K562 (cell line): ENCODE measurements around the genes ERICH6B and MED4.

GRCh38 chr13:44382632-44383097 is 9.0 kb downstream of the SERP2 start:
- RAMPAGE, long total RNA = no peak
- RRBS = no CpG with 5 or more reads among the region's 5 CpGs
PRO-cap:
- standard = no peak
- CoPRO, capped RNA only, 2 experiments = no peak in any of the 2 experiments
- CoPRO, capped and uncapped RNA, 2 experiments = no peak in any of the 2 experiments
- CoPRO, uncapped RNA only, 2 experiments = no peak in any of the 2 experiments
CAGE:
- cytosol, long polyA plus RNA = no peak
- long polyA plus RNA = no peak
- nucleolus, long total RNA = no peak
- nucleus, long polyA plus RNA = no peak

GRCh38 chr13:44432704-44433831 is 59.4 kb downstream of the SERP2 start:
- RAMPAGE, long total RNA = no peak
- RRBS = no CpG with 5 or more reads among the region's 9 CpGs
PRO-cap:
- standard = no peak
- CoPRO, capped RNA only, 2 experiments = no peak in any of the 2 experiments
- CoPRO, capped and uncapped RNA, 2 experiments = no peak in any of the 2 experiments
- CoPRO, uncapped RNA only, 2 experiments = peak in 1 of 2 experiments; most common minus-strand start chr13:44433084 (in 1)
CAGE:
- cytosol, long polyA plus RNA = no peak
- long polyA plus RNA = no peak
- nucleolus, long total RNA = no peak
- nucleus, long polyA plus RNA = no peak

DNA sequence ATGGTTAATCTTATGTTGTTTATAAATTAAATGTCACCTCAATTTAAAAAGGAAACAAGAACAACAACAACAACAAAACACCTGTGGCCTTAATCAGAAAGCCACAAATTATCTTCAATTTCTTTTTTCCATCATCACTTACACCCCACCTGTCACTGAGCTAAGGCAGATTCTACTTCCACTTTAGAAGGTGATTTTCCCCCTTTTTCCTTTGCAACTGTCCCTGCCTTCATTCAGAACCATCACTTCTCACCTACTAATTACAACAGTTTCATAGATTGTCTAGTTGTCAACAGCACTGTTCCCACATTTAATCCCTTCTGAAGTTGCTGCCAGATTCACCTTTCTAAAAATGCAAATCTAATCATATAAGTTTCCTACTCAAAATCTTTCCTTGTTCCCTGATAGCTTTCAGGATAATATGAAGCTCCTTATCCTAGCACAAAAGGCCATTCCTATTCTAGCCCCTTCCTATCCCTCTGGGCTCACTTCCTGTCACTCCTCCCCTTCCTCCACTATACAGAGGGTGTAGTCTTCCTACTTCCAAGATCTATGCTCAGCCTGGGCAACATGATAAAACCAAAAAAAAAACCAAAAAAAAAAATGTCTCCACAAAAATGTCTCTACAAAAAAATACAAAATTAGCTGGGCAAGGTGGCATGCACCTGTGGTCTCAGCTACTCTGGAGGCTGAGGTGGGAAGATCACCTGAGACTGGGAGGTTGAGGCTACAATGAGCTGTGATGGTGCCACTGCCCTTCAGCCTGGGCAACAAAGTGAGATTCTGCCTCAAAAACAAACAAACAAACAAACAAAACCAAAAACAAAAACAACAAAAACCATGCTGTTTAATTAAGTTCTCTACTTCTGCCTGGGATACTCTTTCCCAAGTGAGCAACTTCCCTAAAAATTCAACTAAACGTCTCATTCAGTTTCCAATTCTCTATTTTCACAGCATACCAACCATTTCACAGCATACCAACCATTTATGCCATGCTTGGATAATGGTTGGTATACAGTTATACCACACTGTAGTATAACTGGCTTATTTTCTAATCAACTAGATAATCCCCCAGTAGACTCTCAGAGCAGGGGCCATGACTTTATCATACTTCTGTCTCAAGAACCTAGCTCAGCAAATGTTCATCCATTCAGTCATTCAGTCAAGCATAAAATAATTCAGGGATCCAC is 78.2 kb downstream of the TSC22D1 start:
- RAMPAGE, long total RNA = no peak
- RRBS = no CpG with 5 or more reads among the region's 1 CpG
PRO-cap:
- standard = no peak
- CoPRO, capped RNA only, 2 experiments = no peak in any of the 2 experiments
- CoPRO, capped and uncapped RNA, 2 experiments = no peak in any of the 2 experiments
- CoPRO, uncapped RNA only, 2 experiments = no peak in any of the 2 experiments
CAGE:
- cytosol, long polyA plus RNA = no peak
- long polyA plus RNA = no peak
- nucleolus, long total RNA = no peak
- nucleus, long polyA plus RNA = no peak

- RAMPAGE, long total RNA = no peak
- RRBS = no CpG with 5 or more reads among the region's 13 CpGs
PRO-cap:
- standard = no peak
- CoPRO, capped RNA only, 2 experiments = no peak in any of the 2 experiments
- CoPRO, capped and uncapped RNA, 2 experiments = no peak in any of the 2 experiments
- CoPRO, uncapped RNA only, 2 experiments = no peak in any of the 2 experiments
CAGE:
- cytosol, long polyA plus RNA = no peak
- long polyA plus RNA = no peak
- nucleolus, long total RNA = no peak
- nucleus, long polyA plus RNA = no peak
Measured at GRCh38 chr13:45108651-45109119, 11.6 kb upstream of the GTF2F2 start.

GRCh38 chr13:45342096-45342256 is 993 bp upstream of the TPT1 start:
- RAMPAGE, long total RNA = no peak
- RRBS = no CpG with 5 or more reads among the region's 1 CpG
PRO-cap:
- standard = no peak
- CoPRO, capped RNA only, 2 experiments = no peak in any of the 2 experiments
- CoPRO, capped and uncapped RNA, 2 experiments = no peak in any of the 2 experiments
- CoPRO, uncapped RNA only, 2 experiments = no peak in any of the 2 experiments
CAGE:
- cytosol, long polyA plus RNA = no peak
- long polyA plus RNA = no peak
- nucleolus, long total RNA = no peak
- nucleus, long polyA plus RNA = no peak

- RAMPAGE, long total RNA = no peak
- RRBS = no CpG with 5 or more reads among the region's 3 CpGs
PRO-cap:
- standard = no peak
- CoPRO, capped RNA only, 2 experiments = no peak in any of the 2 experiments
- CoPRO, capped and uncapped RNA, 2 experiments = no peak in any of the 2 experiments
- CoPRO, uncapped RNA only, 2 experiments = no peak in any of the 2 experiments
CAGE:
- cytosol, long polyA plus RNA = no peak
- long polyA plus RNA = no peak
- nucleolus, long total RNA = no peak
- nucleus, long polyA plus RNA = no peak
Measured at GRCh38 chr13:45414935-45415254, 3.3 kb downstream of the SLC25A30 start.

DNA sequence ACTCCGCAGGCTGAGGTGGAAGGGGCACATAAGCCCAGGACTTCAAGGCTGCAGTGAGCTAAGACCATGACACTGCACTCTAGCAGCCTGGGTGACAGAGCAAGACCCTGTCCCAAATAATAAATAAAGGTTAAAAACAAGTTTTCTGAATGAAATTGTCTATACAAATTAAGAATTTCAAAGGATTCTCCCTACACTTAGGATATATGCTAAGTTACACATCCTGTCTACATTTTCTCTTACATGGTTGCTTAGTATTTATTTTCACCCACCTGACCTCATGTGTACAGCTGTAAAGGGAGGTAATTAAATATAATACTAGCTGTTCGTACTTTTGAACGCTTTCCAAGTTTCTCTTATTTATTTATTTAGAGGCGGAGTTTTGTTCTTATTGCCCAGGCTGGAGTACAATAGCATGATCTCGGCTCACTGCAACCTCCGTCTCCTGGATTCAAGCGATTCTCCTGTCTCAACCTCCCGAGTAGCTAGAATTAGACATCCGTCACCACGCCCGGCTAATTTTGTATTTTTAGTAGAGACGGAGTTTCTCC is 1.4 kb downstream of the SLC25A30 start:
- RAMPAGE, long total RNA = no peak
- RRBS = no CpG with 5 or more reads among the region's 12 CpGs
PRO-cap:
- standard = no peak
- CoPRO, capped RNA only, 2 experiments = no peak in any of the 2 experiments
- CoPRO, capped and uncapped RNA, 2 experiments = no peak in any of the 2 experiments
- CoPRO, uncapped RNA only, 2 experiments = no peak in any of the 2 experiments
CAGE:
- cytosol, long polyA plus RNA = no peak
- long polyA plus RNA = no peak
- nucleolus, long total RNA = no peak
- nucleus, long polyA plus RNA = no peak

GRCh38 chr13:45615139-45616140 is at the start of gene ERICH6B:
Gene ERICH6B (minus strand): TSS chr13:45615739.
- RAMPAGE, long total RNA = no peak
- RRBS = no CpG with 5 or more reads among the region's 34 CpGs
PRO-cap:
- standard = no peak
- CoPRO, capped RNA only, 2 experiments = no peak in any of the 2 experiments
- CoPRO, capped and uncapped RNA, 2 experiments = no peak in any of the 2 experiments
- CoPRO, uncapped RNA only, 2 experiments = no peak in any of the 2 experiments
CAGE:
- cytosol, long polyA plus RNA = no peak
- long polyA plus RNA = no peak
- nucleolus, long total RNA = no peak
- nucleus, long polyA plus RNA = no peak

DNA sequence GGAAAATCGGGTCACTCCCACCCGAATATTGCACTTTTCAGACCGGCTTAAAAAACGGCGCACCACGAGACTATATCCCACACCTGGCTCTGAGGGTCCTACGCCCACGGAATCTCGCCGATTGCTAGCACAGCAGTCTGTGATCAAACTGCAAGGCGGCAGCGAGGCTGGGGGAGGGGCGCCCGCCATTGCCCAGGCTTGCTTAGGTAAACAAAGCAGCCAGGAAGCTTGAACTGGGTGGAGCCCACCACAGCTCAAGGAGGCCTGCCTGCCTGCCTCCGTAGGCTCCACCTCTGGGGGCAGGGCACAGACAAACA is 29.7 kb upstream of the ERICH6B start:
- RAMPAGE, long total RNA = no peak
- RRBS = no CpG with 5 or more reads among the region's 15 CpGs
PRO-cap:
- standard = no peak
- CoPRO, capped RNA only, 2 experiments = no peak in any of the 2 experiments
- CoPRO, capped and uncapped RNA, 2 experiments = no peak in any of the 2 experiments
- CoPRO, uncapped RNA only, 2 experiments = no peak in any of the 2 experiments
CAGE:
- cytosol, long polyA plus RNA = no peak
- long polyA plus RNA = no peak
- nucleolus, long total RNA = no peak
- nucleus, long polyA plus RNA = no peak

GRCh38 chr13:45703298-45703742 is 1.2 kb downstream of the CBY2 start:
- RAMPAGE, long total RNA = no peak
- RRBS = no CpG with 5 or more reads among the region's 1 CpG
PRO-cap:
- standard = no peak
- CoPRO, capped RNA only, 2 experiments = no peak in any of the 2 experiments
- CoPRO, capped and uncapped RNA, 2 experiments = no peak in any of the 2 experiments
- CoPRO, uncapped RNA only, 2 experiments = no peak in any of the 2 experiments
CAGE:
- cytosol, long polyA plus RNA = no peak
- long polyA plus RNA = no peak
- nucleolus, long total RNA = no peak
- nucleus, long polyA plus RNA = no peak

- RAMPAGE, long total RNA = no peak
- RRBS = no CpG with 5 or more reads among the region's 1 CpG
PRO-cap:
- standard = no peak
- CoPRO, capped RNA only, 2 experiments = no peak in any of the 2 experiments
- CoPRO, capped and uncapped RNA, 2 experiments = no peak in any of the 2 experiments
- CoPRO, uncapped RNA only, 2 experiments = no peak in any of the 2 experiments
CAGE:
- cytosol, long polyA plus RNA = no peak
- long polyA plus RNA = no peak
- nucleolus, long total RNA = no peak
- nucleus, long polyA plus RNA = no peak
Measured at GRCh38 chr13:46595510-46595910, 42.5 kb downstream of the LRCH1 start.

- RAMPAGE, long total RNA = no peak
- RRBS = no CpG with 5 or more reads among the region's 14 CpGs
PRO-cap:
- standard = no peak
- CoPRO, capped RNA only, 2 experiments = no peak in any of the 2 experiments
- CoPRO, capped and uncapped RNA, 2 experiments = no peak in any of the 2 experiments
- CoPRO, uncapped RNA only, 2 experiments = no peak in any of the 2 experiments
CAGE:
- cytosol, long polyA plus RNA = no peak
- long polyA plus RNA = no peak
- nucleolus, long total RNA = no peak
- nucleus, long polyA plus RNA = no peak
Measured at GRCh38 chr13:46641476-46642161, 88.6 kb downstream of the LRCH1 start.

DNA sequence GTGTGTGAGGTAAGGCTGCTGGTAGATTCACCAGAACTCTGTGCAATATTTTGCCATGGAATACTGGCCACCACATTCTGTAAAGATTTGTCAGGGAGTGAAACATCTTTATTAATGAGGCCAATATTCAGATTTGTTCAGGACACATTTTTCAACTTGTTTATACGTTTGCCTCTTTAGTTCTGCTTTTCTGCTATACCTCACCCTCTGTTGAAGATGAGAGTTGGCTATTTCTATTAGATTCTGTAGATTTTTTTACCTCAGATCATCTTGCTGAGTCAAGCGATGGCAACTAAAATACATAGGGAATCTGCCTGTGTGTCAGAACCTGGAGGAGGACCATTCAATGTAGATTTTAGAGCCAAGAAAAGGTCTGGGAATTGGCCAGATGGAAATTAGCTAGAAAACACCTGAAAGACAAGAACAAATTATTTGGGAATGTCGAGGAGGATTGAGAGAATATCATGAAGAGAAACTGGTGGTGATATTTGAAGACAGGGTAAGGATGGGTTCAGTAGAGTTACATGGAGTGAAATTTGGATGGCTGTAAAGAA is 91.6 kb downstream of the ESD start:
- RAMPAGE, long total RNA = no peak
- RRBS = no CpG with 5 or more reads among the region's 3 CpGs
PRO-cap:
- standard = no peak
- CoPRO, capped RNA only, 2 experiments = no peak in any of the 2 experiments
- CoPRO, capped and uncapped RNA, 2 experiments = no peak in any of the 2 experiments
- CoPRO, uncapped RNA only, 2 experiments = no peak in any of the 2 experiments
CAGE:
- cytosol, long polyA plus RNA = no peak
- long polyA plus RNA = no peak
- nucleolus, long total RNA = no peak
- nucleus, long polyA plus RNA = no peak

DNA sequence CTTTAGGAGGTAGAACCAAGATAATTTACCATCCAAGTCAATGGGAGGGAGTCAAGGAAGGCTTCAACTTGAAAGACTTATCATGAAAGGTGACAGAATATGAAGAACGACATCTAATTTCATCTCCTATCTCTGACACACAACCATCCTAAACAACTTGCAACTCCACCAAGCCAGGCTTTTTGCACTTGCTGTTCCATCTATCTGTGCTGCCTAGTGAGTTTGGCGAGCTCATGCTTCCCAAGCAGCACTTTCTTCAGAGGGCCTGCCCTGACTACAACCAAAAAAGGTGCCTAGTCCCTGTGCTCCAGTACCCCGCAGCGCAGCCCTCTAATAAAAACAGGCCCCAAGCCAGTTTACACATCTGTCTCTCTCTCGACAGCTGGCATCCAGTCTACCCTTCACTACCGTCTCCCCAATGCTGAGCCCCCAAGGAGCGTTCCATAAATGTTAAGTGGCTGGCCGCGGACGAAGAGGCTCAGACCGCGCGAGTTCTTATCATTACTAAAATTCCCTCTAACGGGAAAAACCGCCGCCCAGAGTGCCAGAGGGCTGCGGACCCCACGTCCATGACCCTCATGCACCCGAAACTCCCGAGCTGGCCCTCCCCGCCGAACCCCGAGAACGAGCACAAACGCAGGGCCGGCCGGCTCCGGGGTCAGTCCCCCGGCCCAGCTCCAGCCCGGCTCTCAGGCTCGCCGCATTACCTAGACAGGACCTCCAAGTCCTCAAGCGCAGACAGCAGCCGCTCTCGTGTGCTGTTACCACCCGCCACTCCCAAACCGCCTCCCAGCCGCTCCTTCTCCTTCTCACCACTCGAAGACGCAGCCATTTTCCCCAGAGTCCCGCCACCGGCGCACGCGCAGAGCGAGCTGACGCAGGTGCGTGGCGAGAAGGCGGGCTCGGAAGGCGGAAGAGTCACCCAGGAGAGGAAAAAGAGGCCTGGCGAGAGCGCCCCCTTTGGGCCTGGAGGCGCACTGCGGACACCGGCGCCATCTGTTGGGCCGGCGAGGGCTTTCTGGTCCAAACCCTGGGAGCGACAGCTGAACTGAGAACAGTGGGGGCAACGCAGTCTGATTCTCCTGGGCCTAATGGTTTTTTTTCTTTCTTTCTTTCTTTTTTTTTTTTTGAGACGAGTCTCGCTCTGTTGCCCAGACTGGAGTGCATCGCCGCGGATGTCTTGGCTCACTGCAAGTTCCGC is at the start of gene MED4:
TSS of gene MED4 (minus strand) at position 858 of the 1,201 bp plus-strand sequence.
- RAMPAGE, long total RNA = start-site peak on the minus strand centred at position 850 of the sequence, 17 bp wide, 1,000 and 498 reads in 2 replicates
- RRBS = no CpG with 5 or more reads among the region's 68 CpGs
PRO-cap:
- standard = bidirectional peak, plus-strand start at position 1,026 of the sequence, minus-strand start at position 858 of the sequence
- CoPRO, capped RNA only, 2 experiments = peak in 2 of 2 experiments; most common plus-strand start position 1,014 of the sequence (in 1); most common minus-strand start position 858 of the sequence (in 2)
- CoPRO, capped and uncapped RNA, 2 experiments = peak in 1 of 2 experiments; most common plus-strand start position 989 of the sequence (in 1); most common minus-strand start position 813 of the sequence (in 1)
- CoPRO, uncapped RNA only, 2 experiments = no peak in any of the 2 experiments
CAGE:
- cytosol, long polyA plus RNA = start-site peak on the minus strand centred at position 845 of the sequence, 17 bp wide, 2,237 and 1,177 reads in 2 replicates
- long polyA plus RNA = start-site peak on the minus strand centred at position 849 of the sequence, 24 bp wide, 1,788 and 2,808 reads in 2 replicates
- nucleolus, long total RNA = no peak
- nucleus, long polyA plus RNA = no peak

- RAMPAGE, long total RNA = no peak
- RRBS = no CpG with 5 or more reads among the region's 8 CpGs
PRO-cap:
- standard = no peak
- CoPRO, capped RNA only, 2 experiments = no peak in any of the 2 experiments
- CoPRO, capped and uncapped RNA, 2 experiments = no peak in any of the 2 experiments
- CoPRO, uncapped RNA only, 2 experiments = no peak in any of the 2 experiments
CAGE:
- cytosol, long polyA plus RNA = no peak
- long polyA plus RNA = no peak
- nucleolus, long total RNA = no peak
- nucleus, long polyA plus RNA = no peak
Measured at GRCh38 chr13:48234812-48235551, 2.0 kb downstream of the ITM2B start.

DNA sequence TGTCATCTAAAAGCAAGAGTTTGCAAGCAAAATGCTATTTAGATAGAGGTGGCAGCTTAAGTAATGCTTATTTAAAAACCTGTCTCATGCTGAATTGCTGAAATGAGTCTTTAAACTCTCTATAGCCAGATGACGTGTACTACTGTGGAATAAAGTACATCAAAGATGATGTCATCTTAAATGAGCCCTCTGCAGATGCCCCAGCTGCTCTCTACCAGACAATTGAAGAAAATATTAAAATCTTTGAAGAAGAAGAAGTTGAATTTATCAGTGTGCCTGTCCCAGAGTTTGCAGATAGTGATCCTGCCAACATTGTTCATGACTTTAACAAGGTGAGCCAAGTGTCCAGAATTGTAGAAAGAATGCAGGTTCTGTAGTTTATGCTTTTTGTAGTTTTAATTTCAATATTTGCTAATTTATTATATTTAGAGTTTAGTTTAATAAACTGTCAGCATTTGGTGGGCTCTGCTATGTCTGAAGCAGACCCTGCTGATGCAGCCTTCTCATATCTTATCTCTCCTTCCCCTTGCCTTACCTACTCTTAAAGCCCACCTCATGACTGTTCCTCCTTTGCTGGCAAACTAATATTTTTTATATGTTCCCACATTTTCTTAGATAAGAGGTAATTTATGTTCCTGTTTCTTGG is 23.2 kb downstream of the ITM2B start:
- RAMPAGE, long total RNA = no peak
- RRBS = no CpG with 5 or more reads among the region's 1 CpG
PRO-cap:
- standard = no peak
- CoPRO, capped RNA only, 2 experiments = no peak in any of the 2 experiments
- CoPRO, capped and uncapped RNA, 2 experiments = no peak in any of the 2 experiments
- CoPRO, uncapped RNA only, 2 experiments = no peak in any of the 2 experiments
CAGE:
- cytosol, long polyA plus RNA = no peak
- long polyA plus RNA = no peak
- nucleolus, long total RNA = no peak
- nucleus, long polyA plus RNA = no peak

DNA sequence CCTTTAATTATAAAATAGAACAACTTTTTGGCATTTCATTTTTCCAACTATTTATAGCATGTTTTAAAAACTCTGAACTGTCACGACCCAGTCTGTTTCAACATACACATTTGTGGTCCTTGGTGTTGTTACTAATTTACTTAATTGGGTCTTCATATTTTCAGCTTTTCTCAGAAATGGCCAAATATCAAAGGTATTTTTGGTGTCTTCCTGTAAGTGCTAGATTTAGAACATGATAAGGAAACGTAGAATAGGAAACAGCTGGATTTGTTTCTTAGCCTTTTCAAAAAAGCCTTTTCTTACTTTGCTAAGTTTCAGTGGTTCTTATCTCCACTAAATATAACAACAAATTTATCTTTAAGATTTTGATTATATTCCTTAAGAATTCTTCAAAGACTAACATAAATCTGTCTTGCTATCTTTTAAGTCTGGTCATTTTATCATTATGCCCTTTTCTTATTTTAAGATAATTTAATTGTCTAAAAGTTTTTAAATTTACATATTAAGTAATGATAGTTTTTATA is 11.3 kb downstream of the LPAR6 start:
- RAMPAGE, long total RNA = no peak
- RRBS = no CpG with 5 or more reads among the region's 2 CpGs
PRO-cap:
- standard = no peak
- CoPRO, capped RNA only, 2 experiments = no peak in any of the 2 experiments
- CoPRO, capped and uncapped RNA, 2 experiments = no peak in any of the 2 experiments
- CoPRO, uncapped RNA only, 2 experiments = no peak in any of the 2 experiments
CAGE:
- cytosol, long polyA plus RNA = no peak
- long polyA plus RNA = no peak
- nucleolus, long total RNA = no peak
- nucleus, long polyA plus RNA = no peak

GRCh38 chr13:48476082-48476998 is 56.5 kb downstream of the RCBTB2 start:
- RAMPAGE, long total RNA = no peak
- RRBS = no CpG with 5 or more reads among the region's 6 CpGs
PRO-cap:
- standard = no peak
- CoPRO, capped RNA only, 2 experiments = no peak in any of the 2 experiments
- CoPRO, capped and uncapped RNA, 2 experiments = no peak in any of the 2 experiments
- CoPRO, uncapped RNA only, 2 experiments = no peak in any of the 2 experiments
CAGE:
- cytosol, long polyA plus RNA = no peak
- long polyA plus RNA = no peak
- nucleolus, long total RNA = no peak
- nucleus, long polyA plus RNA = no peak